Amniotic epithelial cell (primary cell): ENCODE measurements around a stretch of chr4.

GRCh38 chr4:6810272-6810797, 27.8 kb downstream of the KIAA0232 start:
- RRBS, result no CpG with 5 or more reads among the region's 3 CpGs

DNA sequence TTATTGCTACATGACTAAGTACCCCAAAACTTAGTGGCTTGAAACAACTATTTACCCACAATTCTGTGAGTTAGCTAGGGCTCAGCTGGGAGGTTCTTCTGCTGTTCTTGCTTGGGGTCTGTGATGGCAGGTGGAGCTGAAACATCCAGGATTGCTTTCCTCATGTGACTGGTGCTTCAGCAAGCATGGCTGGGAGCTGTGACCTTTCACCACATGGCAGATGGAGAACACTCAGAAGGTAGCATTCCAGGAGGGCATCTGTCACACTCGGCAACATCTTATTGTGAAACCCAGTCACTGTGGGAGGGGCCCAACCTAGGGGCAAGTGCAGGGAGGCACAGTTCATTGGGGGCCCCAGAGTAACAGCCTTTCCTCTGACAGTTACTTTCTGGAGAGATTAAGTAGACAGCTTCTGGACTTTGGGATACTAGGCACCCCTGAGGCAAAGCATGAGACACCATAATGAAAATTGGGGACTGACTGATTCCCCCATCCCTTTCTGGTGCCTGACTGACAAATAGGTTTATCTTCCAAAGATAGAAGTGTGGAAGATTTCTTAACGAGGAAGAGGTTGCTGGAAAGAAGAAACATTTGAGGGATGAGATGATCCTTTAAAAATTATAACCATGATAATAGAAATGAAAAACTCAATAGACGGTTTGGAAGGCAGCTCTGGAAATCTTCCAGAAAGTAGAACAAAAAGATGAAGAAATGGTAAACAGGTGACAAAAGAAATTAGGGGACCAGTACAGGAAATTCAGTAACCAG, 56.8 kb upstream of the TBC1D14 start:
- RRBS, result no CpG with 5 or more reads among the region's 3 CpGs

DNA sequence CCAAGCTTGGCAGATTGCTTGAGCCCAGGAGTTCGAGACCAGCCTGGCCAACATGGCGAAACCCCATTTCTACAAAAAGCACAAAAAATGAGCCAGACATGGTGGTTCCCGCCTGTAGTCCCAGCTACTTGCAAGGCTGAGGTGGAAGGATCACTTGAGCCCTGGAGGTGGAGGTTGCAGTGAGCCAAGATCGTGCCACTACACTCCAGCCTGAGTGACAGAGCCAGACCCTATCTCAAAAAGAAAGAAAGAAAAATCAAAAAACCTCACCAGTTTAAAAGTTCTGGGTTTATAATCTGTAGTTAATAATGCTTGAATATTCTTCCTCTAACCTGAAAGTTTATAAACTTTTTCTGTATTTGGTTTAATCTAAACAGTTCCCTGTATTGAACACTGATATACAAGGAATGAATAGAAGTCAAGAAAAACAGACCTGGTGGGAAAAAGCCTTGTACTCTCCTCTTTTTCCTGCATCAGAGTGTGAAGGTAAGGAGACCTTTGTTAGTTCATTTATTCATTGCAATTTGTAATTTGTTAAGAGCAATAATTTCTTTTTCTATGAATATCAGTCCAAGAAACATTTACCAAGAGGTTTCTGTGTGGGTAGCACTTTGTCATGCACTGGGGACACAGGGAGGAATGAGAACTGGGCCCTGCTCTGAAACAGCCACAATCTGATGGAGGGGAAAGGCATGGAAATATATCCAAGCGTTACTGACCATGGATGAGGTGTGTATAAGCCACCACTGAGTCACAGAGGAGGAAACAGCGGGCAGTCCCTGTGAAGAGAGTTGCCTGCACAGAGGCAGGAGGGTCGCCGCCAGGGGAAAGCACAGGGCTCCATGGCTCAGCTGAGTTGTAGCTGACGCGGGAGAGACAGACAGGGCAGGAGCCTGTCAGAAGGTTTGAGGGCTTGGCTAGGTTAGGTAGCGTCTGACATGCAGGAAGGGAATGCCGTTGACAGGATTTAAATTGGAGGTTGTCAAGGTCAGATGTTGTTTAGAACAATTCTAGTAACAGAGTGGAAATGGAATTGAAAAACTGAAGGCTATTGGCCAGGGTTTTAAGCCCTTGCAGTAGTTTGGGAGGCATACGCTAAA, 38.1 kb upstream of the TBC1D14 start:
- RRBS, result no CpG with 5 or more reads among the region's 13 CpGs

DNA sequence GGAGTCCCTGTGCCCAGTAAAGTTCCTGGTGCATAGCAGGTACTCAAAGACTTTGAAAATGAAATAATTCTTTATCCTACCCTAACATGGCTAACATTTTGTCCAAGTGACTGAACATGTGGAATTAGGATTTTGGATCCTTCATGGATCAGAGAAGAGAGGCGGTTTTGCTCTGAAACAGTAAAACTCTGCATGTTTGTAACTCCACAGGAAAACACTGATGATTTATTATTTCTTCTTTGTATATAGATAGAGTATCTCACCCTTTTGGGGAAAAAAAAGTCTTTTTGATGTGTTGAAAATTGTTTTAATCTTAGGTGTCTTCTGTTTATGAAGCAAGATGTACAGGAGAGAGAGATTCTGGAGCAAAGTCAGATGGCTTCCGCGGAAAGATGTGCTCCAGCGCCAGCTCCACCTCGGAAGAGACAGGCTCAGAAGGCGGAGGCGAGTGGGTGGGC, 29.1 kb upstream of the TBC1D14 start:
- RRBS, result no CpG with 5 or more reads among the region's 7 CpGs

DNA sequence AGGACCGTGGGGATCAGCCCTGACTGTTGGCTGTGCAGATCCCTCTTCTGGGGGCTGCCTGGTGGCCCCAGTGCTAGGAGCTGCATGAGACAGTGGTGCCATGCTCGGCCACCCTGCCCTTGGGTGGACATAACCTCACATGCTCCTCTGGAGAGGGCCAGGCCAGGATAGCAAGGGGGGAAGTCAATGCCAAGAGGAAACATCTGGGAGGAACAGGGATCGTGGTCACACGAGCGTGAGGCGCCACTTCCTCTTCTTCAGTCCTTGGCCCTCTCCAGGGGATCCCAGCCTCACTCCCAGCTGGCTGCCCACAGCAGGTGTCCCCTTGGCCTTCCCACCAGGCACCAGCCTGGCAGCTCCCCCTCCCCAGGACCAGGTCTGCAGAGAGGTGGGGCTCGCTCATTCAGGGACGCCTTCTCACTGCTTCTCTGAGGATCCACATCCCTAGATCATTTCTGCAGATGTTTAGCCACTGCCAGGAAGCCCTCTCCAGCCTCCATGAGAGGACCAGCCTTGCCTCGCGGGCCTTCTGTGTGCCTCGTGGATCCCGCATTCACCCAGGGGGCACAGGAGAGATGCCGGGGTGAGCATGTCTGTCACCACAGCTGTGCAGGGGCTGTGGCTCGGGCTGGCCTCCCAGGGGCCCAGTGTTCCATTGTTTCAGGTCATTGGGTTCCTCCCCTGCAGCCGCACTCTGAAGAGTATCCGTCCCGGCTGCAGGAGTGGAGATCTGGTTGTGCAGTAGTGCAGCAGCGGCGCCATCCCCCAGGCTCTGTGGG, 28.8 kb downstream of the TBC1D14 start:
- RRBS, result 100% methylated on average over 1 of the region's 19 CpGs

DNA sequence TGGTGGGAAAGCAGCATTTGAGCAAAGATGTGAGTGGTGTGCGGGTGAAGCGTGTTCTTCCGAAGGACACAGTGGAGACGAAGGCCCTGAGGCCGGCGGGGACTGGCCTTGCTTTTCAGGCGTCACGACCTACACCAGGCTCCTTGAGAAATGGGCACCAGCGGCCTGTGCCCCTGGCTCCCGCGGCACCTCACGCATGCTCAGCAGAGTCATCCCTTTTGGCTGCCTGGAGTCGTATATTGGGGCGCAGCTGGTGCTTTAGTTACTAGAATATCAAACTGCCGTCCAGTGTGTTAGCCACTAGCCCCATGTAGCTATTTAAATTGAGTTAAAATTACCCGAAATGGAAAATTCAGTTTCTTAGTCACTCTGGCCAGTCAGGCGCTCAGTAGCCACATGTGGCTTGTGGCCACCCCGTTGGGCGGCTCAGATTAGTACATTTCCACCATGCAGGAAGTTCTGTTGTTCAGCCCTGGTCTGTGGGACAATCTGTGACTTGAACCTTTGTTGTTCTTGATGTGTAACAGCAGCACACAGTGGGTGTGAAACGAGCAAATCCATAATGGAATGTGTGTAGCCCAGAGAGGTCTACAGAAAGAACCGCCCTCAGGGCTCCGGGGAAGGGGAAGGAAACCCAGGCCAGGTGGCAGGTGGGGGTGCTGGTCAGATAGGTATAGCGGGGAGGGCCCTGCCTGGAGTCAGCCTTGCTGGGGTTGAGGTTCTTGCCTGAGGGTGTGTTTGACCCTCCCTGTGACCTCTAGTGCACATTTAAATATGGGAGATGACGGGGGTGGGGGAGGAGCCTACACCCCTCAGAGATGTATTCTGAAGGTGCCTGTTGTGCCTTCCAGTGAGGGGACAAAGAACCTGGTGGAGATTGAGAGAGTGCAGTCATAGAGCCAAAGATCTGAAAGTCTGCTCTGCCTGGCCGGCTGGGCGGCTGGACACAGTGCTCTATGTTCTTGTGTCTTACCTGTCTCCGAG, 30.5 kb downstream of the TBC1D14 start:
- RRBS, result no CpG with 5 or more reads among the region's 27 CpGs

- RRBS, result no CpG with 5 or more reads among the region's 14 CpGs
These were observed 38.1 kb downstream of the TBC1D14 start for GRCh38 chr4:6947563-6948271.

DNA sequence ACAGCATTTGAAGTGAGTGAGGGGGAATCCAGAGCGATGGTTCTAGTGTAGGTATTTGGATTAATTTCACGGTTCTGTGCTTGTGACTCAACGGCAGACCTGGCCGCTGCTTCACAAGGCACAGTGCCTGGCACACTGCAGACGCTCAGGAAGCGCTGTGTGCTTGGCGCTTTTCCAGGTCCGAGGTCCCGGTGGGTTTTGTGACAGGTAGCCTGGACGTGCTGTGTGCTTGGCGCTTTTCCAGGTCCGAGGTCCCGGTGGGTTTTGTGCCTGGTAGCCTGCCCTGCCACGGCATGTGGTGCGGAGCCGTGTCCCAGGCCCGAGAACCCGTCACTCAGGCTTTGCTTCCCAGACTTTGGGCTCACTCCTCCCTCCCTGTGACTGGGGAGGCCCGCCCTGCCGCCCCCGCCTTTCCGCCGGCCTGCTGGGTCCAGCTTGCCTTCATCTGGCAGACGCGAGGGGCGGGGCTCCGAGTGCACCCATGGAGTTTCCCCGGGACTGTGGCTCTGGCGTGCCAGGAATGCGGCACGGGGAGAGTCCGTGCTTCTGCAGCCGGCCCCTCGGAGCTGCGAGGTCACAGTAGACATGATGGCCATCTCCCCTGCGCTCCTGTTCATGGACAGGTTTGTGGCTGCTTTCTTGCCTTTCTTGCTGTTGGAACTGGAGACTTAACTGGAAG, 44.2 kb downstream of the TBC1D14 start:
- RRBS, result 21% methylated on average over 11 of the region's 36 CpGs

- RRBS, result no CpG with 5 or more reads among the region's 10 CpGs
These were observed 60.5 kb downstream of the TBC1D14 start for GRCh38 chr4:6969978-6970709.

DNA sequence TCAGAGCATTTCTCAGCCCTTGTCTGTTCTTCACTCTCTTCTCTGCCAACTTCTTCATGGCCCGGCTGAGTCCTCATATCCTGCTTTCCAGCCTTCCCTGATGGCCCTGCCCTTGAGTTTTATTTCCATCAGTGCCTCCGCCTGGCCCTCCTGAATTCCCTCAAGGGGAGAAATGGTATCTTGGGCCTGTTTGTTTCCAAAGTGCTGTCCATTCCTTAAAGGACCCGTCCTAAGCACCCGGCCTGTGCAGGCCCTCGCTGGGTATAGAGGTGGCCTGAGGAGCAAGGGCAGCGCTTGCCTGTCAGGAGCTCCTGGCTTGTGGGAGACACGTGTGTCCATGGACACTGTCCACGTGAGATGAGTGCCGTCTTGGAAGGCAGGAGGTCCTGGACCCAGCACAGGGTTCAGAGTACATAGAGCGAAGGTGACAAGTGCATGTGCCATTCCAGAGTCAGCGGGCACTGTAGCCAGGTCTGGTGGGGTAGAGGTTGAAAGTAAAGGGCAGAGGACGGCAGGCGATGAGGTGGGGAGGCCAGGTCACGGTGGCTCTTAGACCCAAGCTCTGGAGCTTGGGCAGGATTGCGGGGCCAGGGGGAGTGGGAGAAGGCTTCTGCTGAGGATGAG, 28.1 kb downstream of the CCDC96 start:
- RRBS, result no CpG with 5 or more reads among the region's 15 CpGs

- RRBS, result 100% methylated on average over 3 of the region's 25 CpGs
These were observed 12.2 kb downstream of the CCDC96 start for GRCh38 chr4:7030348-7031164.

GRCh38 chr4:7044969-7045490, 1.9 kb downstream of the TADA2B start:
- RRBS, result no CpG with 5 or more reads among the region's 12 CpGs

DNA sequence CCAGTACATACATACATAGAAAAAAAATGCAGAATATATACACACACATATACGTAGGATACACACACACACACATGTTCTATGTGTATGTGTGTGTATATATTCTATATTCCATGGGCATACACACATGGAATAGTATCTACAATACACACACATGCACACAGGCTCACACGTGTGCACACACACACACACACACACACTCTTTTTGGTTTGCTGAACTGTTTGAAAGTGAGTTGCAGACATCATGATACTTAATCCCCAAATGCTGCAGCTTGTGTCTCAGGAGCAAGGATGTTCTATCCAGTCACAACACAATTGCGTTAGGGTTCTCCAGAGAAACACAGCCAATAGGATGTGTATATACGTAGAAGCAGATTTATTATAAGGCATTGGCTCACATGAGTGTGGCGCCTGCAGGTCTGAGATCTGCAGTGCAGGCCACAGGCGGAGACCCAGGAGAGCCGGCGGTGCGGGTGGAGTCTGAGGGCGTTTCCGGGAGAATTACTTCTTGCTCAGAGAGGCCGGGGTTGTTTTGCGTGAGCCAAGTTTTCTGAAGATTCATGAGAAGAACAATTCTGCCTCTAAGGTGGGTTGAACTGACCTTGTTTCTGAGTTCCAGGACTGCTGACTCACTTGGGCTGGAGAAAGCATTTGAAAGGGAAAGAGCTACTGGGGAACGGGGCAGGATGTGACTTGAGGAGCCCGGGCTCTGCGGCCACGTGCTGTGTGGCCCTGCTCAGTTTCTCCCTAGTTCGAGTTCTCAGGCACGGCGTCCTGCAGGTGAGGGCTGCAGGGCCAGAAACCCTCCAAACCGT, 36.9 kb upstream of the SORCS2 start:
- RRBS, result no CpG with 5 or more reads among the region's 21 CpGs

DNA sequence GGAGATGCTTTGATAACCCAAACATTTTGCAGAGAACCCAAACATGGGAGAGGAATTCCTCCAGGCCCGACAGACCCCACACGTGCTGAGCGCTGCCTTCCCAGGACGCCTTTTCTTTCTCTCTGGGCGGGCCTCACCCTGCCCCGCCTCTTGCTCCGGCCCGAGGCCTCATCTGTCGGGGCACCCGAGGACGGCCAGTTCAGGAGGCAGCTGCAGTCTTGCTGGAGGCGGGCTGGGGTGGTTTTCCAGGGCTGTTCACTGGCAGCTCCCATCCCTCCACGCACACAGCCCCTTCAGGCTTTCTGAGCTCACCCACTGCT, 99.4 kb downstream of the PSAPL1 start:
- RRBS, result no CpG with 5 or more reads among the region's 13 CpGs

GRCh38 chr4:7516098-7516769, 81.5 kb upstream of the PSAPL1 start:
- RRBS, result no CpG with 5 or more reads among the region's 16 CpGs

GRCh38 chr4:7818018-7818668, 121.5 kb downstream of the AFAP1 start:
- RRBS, result no CpG with 5 or more reads among the region's 8 CpGs

GRCh38 chr4:7941173-7941748, 1.6 kb upstream of the AFAP1 start:
- RRBS, result no CpG with 5 or more reads among the region's 7 CpGs

DNA sequence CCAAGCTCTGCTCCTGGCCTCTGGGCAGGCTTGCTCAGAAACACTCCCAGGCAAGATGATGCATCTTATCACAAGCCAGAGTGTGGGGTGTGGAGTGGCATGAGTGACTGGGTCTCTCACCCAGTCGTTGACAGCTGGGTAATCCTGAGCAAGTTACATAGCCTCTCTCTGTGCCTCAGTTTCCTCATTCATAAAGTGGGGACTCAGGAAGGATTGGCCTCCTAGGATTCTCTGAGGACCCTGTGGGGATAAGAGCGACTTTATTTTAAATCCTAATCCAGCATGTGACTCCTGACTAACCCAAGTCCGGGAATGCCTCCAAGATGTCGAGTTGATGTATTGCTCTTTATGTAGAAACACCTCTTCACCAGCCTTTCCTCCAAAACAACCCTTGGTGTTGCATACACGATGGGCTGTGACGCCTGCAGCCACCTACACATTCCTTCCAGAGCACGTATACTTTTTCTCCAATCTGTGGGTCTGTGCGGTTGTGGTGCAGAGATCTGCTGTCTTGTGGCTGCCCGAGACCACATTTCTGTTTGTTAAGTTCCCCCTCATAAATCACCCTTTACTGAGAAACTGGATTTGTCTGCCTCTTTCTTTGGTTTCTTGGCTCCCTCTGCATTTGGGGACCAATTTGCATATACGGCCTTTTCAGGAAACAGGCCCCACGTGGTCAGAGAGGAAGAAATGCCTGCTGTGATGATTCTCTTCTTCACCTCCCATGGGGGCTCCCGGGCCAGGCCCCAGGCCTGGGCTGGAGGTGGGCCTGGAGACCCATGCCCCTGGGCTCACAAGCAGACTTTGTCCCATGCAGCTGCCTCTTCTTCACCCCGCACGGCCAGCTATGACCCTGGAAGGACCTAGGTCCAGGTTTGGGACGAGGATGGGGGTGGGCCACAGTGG, 21.1 kb upstream of the AFAP1 start:
- RRBS, result no CpG with 5 or more reads among the region's 15 CpGs

DNA sequence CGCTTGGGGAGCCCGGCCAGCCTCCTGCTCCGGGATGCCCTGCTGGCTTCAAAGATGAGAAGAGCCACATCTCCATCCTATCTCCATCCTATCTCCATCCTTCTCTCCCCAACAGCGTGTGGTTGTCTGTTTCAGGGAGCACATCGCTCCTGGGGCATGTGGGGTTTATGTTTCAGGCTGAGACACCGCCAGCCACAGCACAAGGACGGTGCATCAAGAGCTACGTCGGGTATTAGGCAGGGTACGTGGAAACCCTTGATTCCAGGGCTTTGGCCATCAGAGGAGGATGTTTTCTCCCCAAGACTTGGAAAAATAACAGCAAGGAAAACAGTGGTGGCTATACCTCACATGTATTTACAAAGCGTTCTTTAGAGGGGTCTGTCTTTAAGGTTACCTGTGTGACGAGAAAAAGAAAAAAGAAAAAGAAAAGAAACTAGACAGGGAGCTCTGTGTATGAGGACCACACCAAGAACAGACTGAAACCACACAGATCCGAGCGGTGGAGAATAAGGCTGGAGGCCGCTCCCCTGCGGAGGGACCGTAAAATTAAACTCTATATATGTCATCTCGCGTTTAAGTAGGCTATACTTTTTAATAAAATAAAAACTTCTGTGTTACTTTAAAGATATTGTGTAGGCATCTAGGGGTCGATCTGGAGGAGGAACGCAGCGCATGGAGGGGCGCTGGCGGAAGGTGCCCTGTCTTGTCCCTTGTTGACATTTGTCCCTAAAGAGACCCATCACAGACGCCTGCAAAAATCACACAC, 26.2 kb upstream of the AFAP1 start:
- RRBS, result 62% methylated on average over 2 of the region's 25 CpGs

GRCh38 chr4:7967916-7968397, 28.3 kb upstream of the AFAP1 start:
- RRBS, result no CpG with 5 or more reads among the region's 11 CpGs